Hepatocyte (in vitro differentiated cells and primary cell): ENCODE results near the gene LRRC74A.

- RAMPAGE, long total RNA = no peak
- RRBS = no CpG with 5 or more reads among the region's 6 CpGs
Observed at GRCh38 chr14:75634824-75635360, 25.8 kb downstream of the ERG28 start.

- RAMPAGE, long total RNA = no peak
- RRBS = no CpG with 5 or more reads among the region's 9 CpGs
Observed at GRCh38 chr14:75648084-75648968, 12.3 kb downstream of the ERG28 start.

DNA sequence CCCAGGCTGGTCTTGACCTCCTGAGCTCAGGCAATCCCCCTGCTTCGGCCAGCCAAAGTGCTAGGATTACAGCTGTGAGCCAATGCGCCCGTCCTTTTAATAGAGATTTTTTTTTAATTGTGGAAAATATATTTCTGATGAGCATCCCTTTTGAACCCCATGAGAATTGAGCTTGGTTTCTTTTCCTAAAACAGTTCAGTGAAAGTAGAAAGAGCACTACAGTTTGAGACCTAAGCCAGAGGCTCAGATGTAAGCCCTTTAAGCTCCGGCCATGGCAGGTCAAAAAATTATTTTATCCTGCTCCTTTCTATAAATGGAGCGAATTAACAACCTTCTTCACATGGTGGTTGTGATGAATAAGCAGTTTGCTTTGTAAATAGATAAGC is 96.1 kb downstream of the TTLL5 start:
- RAMPAGE, long total RNA = no peak
- RRBS = no CpG with 5 or more reads among the region's 5 CpGs

- RAMPAGE, long total RNA = no peak
- RRBS = no CpG with 5 or more reads among the region's 7 CpGs
Observed at GRCh38 chr14:75867777-75868369, 113.9 kb downstream of the TGFB3 start.

DNA sequence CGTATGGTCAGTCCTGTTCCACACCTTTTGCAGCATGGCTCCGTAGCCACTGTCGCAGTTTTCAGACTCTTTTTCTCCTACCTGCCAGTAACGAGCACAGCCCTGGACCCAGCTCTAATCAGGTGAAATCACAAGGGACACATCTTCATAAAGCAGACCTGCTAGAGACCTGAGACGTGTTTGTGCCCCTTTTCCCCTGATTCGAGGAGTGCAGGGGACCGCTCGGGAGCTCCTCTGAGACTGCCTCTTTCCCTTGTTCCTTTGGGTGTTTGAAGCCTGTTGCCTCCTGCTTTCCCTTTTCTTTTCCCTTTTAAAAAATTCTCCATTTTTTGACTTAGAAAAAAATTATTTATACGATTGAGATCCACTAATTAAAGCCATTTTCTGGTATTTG is 76.6 kb upstream of the GPATCH2L start:
- RAMPAGE, long total RNA = no peak
- RRBS = no CpG with 5 or more reads among the region's 9 CpGs

GRCh38 chr14:76191351-76191793 is 39.6 kb downstream of the GPATCH2L start:
- RAMPAGE, long total RNA = no peak
- RRBS = no CpG with 5 or more reads among the region's 2 CpGs

- RAMPAGE, long total RNA = no peak
- RRBS = no CpG with 5 or more reads among the region's 1 CpG
Observed at GRCh38 chr14:76476430-76476629, 100.4 kb downstream of the ESRRB start.

GRCh38 chr14:76640634-76641426 is 120.4 kb upstream of the VASH1 start:
- RAMPAGE, long total RNA = no peak
- RRBS = no CpG with 5 or more reads among the region's 7 CpGs

- RAMPAGE, long total RNA = no peak
- RRBS = no CpG with 5 or more reads among the region's 13 CpGs
Observed at GRCh38 chr14:76715056-76715983, 45.9 kb upstream of the VASH1 start.

DNA sequence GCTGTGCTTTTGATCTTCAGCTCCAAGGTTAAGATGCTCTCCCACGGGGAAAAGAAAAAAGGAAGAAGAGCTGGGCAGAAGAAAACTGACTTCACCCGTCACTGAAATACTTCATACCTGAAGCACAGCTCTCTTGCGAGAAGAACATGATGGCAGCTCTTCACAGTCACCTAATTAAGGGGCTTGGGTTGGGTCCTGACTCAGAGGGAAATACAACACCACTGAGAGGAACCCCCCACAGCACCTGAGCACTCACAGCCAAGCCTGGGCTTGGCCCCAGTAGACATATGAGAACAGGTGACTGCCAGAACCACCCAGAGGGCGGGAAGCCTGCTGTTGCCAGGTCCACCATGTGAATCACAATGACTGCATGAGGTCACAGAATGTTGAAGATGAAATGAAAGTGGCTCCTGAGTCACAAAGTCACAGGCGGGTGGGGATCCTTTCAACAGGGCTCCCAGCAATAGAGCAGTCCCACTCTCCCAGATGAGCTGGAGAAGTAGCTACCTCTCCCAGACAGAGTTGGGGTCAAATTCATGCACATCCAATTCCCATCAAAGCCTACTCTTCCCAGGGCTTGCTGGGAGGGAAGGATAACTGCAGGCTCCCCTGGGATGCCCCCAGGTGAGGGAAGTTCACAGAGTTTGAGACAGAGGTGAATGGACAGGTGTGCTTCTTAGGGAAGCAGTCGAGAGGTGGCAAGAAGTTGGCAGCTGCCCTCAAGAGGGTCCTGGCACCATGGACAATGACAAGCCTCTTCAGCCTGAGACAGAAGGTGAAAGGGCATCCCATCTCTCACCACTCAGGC is at the start of gene LRRC74A:
Gene LRRC74A (plus strand): TSS at position 449 of the 808 bp plus-strand sequence.
- RAMPAGE, long total RNA = no peak
- RRBS = no CpG with 5 or more reads among the region's 6 CpGs

- RAMPAGE, long total RNA = no peak
- RRBS = 98% methylated on average over 3 of the region's 26 CpGs
Observed at GRCh38 chr14:76827684-76828780, 1.8 kb downstream of the LRRC74A start.

- RAMPAGE, long total RNA = no peak
- RRBS = 77% methylated on average over 6 of the region's 11 CpGs
Observed at GRCh38 chr14:76920442-76921107, 94.4 kb downstream of the LRRC74A start.

- RAMPAGE, long total RNA = no peak
- RRBS = no CpG with 5 or more reads among the region's 14 CpGs
Observed at GRCh38 chr14:76953235-76953992, 75.1 kb downstream of the IRF2BPL start.

GRCh38 chr14:76957261-76957958 is 71.1 kb downstream of the IRF2BPL start:
- RAMPAGE, long total RNA = no peak
- RRBS = no CpG with 5 or more reads among the region's 6 CpGs

GRCh38 chr14:76958220-76959055 is 70.1 kb downstream of the IRF2BPL start:
- RAMPAGE, long total RNA = no peak
- RRBS = no CpG with 5 or more reads among the region's 9 CpGs

- RAMPAGE, long total RNA = no peak
- RRBS = no CpG with 5 or more reads among the region's 7 CpGs
Observed at GRCh38 chr14:76960008-76960283, 68.6 kb downstream of the IRF2BPL start.

GRCh38 chr14:77041895-77042597 is 13.5 kb upstream of the IRF2BPL start:
- RAMPAGE, long total RNA = no peak
- RRBS = no CpG with 5 or more reads among the region's 13 CpGs

GRCh38 chr14:77045413-77046144 is 17.1 kb upstream of the IRF2BPL start:
- RAMPAGE, long total RNA = no peak
- RRBS = no CpG with 5 or more reads among the region's 7 CpGs

DNA sequence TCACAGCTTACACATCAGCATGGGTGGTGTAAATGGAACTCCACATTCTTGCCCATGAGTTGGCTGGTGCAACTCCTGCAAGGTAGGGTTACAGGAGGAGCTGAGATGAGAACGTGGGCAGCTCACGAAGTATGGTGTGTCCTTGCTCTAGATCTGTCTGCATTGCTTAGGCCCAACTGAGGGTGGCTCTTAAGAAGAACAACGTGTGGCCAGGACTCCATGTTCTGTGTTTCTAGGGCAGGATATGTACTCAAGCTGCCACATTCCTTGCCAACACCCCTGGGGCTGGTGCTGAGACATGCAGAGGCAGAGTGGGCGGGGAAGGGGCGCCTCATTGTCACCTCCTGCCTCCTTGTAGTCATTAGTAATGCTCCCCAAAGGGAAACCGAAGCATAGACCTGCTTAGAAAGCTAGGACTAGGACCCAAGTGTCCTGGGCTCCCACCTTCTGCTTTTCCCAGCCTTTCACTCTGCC is 3.2 kb downstream of the TMEM63C start:
- RAMPAGE, long total RNA = no peak
- RRBS = no CpG with 5 or more reads among the region's 6 CpGs

- RAMPAGE, long total RNA = no peak
- RRBS = no CpG with 5 or more reads among the region's 4 CpGs
Observed at GRCh38 chr14:77318022-77318432, 2.7 kb downstream of the POMT2 start.